Rectum (tissue), 1 donor: ENCODE measurements around a stretch of chr15.

- PRO-cap, result no peak
Measured at GRCh38 chr15:89320789-89322068, 13.4 kb downstream of the POLG start.

DNA sequence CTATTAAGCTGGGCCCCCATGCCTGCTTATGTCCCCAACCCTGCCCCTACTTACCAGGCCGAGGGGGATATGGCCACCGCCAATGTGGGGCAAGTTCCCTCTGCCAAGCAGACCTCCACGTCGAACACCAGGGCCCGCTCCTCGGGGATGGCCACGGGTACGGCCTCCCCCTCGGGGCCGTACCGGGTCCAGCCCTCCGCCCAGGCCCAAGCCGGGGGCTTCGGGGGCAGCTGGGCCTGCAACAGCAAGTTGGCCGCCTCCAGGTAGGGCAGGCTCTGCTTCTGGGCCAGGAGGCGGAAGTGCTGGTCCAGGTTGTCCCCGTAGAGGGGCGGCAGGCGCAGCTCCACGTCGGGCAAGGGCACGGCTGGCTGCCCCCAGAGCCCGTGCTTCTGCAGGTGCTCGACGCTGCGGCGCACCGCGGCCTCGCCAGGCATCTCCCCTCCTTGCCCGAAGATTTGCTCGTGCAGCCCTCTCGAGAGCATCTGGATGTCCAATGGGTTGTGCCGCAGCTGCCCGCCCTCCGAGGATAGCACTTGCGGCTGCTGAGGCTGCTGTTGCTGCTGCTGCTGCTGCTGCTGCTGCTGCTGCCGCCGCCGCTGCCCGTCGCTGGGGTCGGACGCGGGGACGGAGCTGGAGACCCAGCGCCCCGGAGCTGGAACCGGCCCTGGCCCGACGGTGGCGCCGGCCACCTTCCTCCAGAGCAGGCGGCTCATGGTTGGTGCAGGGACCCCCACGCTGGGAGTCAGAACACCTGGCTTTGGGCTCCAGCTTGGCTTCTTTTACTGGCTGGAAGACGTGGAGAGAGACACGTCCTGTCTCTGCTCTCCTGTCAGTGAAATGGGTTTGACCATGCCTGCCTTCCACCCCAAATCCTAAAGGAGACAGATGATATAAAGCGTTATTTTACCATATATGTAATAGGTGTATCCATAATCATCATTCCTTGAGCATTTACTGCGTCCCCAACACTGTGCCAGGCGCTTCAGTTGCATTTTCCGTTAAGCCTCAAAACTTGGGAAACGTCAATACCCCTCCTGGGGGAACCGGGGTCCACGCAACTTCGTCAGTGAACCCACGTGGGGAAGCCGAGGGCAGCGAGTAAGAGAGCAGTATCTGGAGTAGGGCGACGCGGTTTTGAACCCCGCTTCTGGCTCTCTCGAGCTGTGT is 1.2 kb downstream of the POLG start:
- PRO-cap, result no peak

- PRO-cap, result no peak
Measured at GRCh38 chr15:89377922-89378363, 43.3 kb upstream of the POLG start.

GRCh38 chr15:89378364-89379416 is 44.1 kb upstream of the POLG start:
- PRO-cap, result unidirectional peak, minus-strand start at chr15:89379224

DNA sequence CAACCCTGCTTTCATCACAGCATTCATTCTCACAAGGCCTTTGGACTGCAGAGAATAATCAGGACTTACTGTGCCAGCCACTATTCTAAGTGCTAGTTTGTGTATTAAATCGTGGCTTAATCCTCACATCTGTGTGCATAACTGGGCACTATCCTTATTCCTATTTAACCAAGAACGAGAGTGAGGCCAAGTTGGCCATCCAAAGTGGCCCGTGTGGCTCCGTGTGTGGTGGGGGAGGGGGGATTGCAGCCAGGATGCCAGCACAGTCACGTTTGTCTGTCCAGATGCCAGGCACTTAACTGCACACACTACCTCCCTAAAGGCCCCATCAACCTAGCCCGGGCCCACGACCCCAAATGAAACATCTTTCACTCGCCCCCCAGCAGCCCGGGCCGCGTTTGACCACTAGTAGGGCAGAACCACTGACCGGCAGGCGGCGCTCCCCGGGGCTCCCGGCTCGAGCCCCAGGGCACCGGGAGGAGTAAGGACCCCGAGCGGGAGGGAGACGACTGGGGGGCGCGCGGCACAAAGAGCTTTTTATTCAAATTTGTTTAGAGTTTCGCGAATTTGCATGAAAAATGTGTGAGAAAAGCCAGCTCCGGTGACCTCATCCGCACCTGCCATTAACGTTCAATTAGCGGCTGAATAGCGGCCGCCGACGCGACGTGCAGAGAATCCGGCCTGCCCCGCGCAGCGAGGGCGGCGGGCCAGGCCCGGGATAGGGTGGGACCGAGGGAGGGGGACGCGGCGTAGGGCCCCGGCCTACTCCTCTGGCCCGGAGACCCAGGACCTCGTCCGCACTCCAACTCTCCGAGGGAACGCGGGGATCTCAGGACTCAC is 64.6 kb upstream of the POLG start:
- PRO-cap, result no peak

GRCh38 chr15:89662977-89663524 is 7.8 kb upstream of the KIF7 start:
- PRO-cap, result bidirectional peak, plus-strand start at chr15:89663162, minus-strand start at chr15:89663049

GRCh38 chr15:89669283-89669750 is 9.8 kb downstream of the PLIN1 start:
- PRO-cap, result no peak

DNA sequence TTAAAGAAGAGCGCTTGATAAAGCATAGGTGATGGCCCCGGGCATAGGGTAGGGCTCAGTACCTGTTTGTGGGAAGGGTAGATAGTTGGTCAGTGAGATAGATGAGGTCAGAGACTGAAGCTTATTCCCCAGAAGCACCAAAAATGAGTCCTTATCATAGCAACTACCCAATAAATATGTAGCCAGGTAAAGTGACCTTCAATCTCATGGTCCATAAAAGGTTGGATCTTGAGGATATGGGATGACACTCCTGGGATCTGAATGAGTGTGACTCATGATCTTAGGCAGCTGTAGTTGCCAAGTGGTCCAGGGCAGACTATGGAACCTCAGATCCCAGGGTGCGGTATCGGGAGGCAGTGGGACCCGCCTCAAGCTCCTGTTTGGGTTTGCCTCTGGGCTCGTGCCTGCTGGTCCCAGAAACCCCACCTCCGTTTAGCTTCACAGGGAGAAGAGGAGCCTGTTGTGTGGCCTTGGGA is 8.3 kb downstream of the PLIN1 start:
- PRO-cap, result bidirectional peak, plus-strand start at position 228 of the sequence, minus-strand start at position 144 of the sequence

GRCh38 chr15:89792780-89793315 is 16.7 kb downstream of the MESP2 start:
- PRO-cap, result no peak

DNA sequence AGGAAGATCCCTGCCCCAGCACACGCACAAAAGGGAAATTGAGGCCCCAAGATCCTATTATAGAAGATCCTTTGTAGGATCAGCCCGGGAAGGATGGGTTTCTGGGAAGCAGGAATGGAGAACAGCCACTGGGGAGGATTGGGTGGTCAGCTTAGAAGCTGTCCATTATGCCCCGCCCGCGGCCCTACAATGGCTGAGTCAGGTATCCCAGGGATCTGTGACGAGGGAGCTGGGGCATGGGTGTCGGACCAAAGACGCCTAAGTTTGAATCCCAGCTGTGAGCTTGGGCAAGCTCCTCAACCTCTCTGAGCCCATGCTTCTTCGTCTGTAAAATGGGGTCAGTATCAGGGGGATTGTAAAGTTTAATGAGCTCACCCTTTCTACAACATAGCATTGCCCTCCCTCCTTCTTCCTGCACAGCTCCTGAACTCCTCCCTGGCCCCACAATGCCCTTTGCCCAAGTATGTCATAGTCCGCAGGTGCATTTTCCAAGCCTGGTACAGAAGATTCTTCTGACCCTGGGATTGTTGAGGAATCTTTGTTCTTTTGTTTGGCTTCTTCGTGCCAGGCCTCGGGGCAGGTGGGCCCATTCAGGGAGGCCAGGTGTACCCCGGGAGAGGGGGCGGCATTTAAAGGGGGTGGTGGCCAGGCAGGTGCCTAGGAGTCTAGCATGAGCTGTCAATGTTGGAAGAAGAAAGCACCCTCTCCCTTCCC is 537 bp upstream of the ARPIN start:
- PRO-cap, result bidirectional peak, plus-strand start at position 515 of the sequence, minus-strand start at position 414 of the sequence

DNA sequence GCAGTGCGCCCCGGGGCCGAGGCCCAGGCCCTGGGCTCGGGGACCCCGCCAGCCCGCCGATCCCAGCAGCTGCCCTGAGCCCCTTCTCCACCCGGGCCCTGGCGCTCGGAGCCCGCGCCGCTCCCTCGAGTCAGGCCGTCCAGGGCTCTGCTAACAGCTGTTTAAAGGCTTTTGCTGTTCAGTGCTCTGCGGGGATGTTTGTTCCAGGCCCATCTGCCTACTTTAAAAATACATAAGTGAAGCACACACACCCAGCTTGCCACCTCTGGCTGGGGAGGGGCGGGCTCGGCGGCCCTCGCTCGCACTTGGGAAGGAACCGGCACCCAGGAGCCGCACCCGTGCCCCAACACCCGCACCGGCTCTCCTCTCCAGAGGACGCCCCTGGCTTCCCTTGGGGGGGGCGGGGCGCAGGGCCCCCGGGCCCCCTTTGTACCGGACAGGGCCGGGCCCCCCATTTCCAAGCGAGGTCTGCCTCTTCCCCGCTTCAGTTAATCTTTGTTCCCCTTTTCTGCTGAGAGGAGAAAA is 596 bp upstream of the ZNF710 start:
- PRO-cap, result bidirectional peak, plus-strand start at position 167 of the sequence, minus-strand start at position 137 of the sequence; bidirectional peak, plus-strand start at position 302 of the sequence, minus-strand start at position 224 of the sequence

GRCh38 chr15:90029077-90029449 is 27.9 kb downstream of the ZNF710 start:
- PRO-cap, result bidirectional peak, plus-strand start at chr15:90029257, minus-strand start at chr15:90029128

DNA sequence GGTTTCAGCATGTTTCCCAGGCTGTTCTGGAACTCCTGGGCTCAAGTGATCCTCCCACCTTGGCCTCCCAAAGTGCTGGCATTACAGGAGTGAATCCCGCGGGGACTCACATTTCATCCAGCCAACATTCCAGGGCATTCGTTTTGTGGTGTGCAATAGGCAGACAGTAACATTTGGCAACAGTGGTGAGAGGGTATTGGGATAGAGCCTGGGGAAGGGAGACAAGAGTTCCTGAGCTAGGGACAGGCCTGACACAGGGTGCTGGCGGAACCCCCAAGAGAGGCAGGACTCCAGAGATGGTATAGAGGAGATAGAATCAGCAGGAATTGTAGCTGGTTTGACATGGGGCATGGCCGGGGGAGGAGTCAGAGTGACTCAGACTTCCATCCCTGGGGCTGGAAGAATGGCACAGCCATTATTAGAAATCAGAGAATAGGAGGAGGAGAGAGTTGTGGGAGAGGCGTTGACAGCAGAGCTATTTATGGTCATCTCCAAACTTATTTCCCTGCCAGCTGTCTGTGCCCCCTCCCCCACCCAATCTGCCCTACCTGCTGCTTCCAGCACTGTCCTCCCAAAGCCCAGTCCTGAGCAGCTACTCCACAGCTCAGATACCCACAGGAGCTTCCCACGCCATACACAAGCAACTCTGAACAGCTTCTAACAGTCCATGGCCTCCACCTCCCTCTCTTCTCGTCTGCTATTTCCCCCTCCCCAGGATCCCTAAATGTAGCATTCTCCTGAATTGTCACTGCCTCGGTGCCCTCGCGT is 4.4 kb upstream of the IDH2 start:
- PRO-cap, result bidirectional peak, plus-strand start at position 581 of the sequence, minus-strand start at position 290 of the sequence

GRCh38 chr15:90229749-90230800 is 3.7 kb downstream of the CIB1 start:
- PRO-cap, result bidirectional peak, plus-strand start at chr15:90230448, minus-strand start at chr15:90230154

DNA sequence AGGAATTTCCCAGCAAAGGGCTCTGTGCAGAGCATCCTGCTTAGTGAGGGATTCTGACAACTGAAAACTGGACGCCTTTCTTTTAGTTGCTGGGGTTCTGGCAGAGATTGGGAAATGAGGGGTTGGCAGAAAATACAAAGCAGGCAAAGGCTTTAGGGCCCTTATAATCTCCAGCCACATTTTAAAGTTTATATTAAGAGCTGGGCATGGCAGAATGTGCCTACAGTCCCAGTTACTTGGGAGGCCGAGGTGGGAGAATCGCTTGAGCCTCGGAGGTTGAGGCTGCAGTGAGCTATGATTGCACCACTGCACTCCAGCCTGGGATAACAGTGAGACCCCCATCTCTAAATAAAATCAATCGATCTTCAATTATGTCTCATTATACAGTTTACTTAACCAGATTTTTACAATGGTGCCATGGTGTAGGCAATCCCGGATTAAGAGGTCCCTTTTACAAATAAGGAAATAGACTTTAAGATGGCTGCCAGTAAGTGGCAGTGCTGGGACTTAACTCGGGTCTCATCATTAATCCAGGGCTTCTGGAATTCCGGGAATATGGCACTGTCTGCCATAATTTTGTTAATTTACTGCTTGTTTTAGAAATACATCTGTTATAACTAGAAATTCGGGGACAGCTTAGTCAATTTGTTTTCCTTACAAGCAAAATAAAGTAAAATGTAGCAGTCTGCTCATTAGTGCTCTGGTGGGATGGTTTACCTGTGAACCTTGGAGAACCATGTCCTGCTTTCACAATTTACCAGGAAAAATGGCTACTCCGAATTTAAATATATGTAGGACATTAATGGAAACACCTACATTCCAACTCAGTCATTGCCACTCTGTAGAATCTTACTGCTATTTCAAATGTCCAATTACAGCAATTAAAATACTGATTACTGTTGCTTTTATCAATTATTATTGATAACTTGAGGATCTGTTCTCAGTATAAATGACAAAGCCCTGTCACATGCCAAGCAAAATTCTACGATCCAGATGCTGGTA is 7.2 kb downstream of the NGRN start:
- PRO-cap, result no peak

DNA sequence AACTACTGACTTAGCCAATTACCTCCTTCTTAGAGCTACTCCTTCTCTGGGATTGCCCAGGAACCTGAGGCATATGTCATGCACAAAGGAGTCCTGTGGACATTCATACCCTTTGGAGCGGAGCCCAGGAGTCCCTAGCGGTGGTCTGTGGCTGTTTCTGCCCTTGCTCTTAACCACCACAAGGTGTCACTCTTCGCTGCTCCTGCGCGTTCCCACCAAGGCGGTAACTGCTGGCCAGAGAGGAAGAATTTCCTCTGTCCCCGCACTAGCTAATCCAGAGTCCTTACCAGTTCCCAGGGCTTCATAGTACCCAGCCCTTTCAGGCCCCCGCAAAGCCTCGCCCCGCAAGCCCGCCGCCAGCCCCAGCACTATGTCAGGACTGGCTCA is 32.1 kb upstream of the ZNF774 start:
- PRO-cap, result no peak

DNA sequence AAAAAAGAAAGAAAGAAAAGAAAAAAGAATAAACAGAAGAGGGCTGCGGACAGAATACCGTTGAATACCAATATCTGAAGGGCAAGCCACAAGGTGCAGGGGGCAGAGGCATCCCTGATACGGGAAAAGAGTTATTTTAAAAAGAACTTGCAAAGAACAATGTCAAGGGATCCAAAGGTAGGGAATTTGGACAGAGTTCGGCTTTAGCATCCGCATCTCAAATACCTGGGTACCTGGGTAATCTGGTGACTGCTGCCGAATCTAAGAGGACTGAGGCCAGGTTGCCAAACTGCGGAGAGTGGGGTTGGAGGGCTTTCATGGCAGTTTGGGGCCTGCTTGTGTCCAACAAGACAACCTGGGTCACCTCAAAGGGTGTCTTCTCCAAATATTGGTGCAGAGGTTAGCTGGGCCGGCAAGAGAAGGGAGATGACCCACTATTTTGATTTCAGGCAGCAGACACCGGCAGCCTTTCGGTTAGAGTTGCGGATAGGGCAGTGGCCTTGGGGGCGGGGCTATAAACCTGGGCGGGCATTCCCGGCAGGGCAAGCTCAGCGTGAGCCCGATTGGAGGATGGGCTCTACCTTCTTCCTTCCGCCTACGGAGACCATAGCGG is 465 bp upstream of the IQGAP1 start:
- PRO-cap, result no peak

DNA sequence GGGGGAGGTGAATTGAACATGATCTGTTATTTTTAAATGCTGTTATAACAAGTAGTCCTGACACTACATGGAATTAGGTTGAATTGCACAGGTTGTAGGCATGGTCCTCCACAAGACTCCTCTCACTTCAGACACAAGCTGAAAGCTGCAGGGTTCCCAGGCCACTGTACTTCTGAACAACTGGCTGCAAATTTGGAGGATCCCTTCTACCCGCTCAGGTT is 66.6 kb downstream of the IQGAP1 start:
- PRO-cap, result no peak

GRCh38 chr15:90531032-90531170 is 1.2 kb downstream of the CRTC3 start:
- PRO-cap, result no peak

DNA sequence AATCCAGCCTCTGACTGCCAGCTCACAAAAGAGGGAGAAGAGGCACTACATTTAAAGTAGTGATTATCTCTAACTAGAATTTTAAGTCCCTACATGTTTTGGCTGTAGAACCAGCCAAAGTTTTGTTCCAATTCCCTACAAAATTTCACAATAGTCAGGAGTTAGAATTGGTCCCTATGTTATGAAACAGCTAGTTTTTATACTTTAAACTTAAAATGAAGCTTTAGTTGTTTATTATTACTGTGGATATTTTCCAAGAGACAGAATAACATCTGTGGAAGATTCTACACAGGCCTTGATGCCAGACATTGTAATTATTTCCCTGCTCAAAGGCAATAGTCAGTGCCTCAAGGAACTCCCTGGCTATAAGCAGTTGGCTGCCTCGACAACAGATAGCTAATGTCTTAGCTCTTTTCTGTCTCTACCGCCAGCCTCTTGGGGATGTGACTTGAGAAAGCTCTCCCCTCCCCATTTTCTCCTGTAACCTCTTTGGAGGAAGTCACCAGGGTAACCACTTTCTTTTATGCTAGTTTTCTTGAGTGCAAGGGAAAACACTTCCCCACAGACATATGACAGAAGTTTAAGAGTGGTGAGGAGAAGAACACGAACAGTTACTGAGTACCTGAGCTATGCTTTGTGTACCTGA is 32.0 kb downstream of the CRTC3 start:
- PRO-cap, result bidirectional peak, plus-strand start at position 583 of the sequence, minus-strand start at position 423 of the sequence